Mesenchymal stem cell of adipose (primary cell): ENCODE results near the genes KAT5 and CCDC85B.

- CAGE, long polyA plus RNA, result no peak
Measured at GRCh38 chr11:65711973-65713176, at the start of gene KAT5. TSS of gene KAT5 (plus strand) at chr11:65712252.

- CAGE, long polyA plus RNA, result no peak
Measured at GRCh38 chr11:65792292-65792876, 5.5 kb downstream of the OVOL1 start.

GRCh38 chr11:65850021-65850406 lies 8.0 kb downstream of the CFL1 start:
- CAGE, long polyA plus RNA, result no peak

DNA sequence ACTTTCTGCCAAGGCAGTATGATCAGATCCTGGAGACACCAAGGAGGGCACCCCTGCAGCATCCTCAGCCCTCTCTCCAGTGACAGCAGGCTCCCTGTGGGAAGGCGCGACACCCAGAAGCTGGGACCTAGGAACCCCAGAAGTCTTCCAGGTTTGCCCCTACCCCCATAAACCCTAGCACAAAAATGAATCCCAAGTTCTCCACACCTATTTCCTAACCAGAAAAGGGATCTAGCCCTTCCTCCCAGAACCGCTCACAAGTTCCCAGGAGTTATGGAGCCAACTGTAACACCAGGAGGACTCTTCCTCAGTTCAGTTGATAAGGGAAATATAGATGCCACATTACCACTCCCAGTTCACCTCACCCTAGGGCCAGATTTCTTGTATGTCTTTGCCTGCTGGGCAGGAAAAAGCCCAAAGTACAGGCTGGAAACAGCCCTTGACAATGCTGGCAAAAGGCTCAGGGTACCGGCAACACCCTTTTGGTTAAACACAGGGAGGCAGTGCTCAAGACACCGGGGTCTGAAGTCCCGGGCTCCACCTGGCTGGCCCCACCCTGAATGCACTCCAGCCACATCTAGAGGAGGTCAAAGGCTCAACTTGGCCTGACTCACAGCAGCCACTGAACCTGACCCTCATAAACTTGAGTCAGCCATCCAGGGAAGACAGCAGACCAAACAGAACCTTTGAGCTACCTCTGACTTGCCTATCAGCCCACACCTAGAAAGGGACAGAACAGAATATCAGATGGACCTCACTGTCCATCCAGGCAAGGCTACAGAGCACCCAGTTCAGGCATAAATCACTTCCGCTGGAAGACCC lies 4.0 kb downstream of the CFL1 start:
- CAGE, long polyA plus RNA, result no peak

GRCh38 chr11:65860930-65861213 lies 639 bp downstream of the MUS81 start:
- CAGE, long polyA plus RNA, result no peak

GRCh38 chr11:65890379-65890766 lies at the start of gene CCDC85B:
TSS of gene CCDC85B (plus strand) at chr11:65890673.
- CAGE, long polyA plus RNA, result no peak

DNA sequence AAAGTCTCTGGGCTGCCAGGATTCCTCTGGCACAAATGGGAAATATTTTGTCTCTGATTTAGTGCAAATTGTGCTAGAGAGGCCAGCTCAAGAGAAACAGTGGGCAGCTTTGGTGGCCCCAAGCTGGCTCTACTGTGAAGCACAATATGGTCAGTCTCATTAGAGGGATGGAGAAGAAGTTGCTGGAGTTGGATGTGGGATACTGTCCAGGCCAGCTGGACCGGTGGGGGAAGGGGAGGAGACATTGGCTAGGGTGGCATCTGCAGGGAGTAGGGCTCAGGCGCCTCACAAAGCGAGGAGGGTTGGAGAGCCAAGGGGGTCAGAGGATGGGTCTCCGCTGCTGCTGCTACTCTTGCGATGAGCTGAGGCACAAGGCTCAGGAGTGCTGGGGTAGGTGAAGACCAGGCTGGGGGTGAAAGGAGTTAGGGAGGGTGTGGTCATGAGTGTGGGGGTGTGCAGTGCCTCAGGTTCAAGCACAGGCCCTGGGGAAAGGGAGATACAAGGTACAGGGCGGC lies 2.2 kb downstream of the CCDC85B start:
- CAGE, long polyA plus RNA, result no peak

DNA sequence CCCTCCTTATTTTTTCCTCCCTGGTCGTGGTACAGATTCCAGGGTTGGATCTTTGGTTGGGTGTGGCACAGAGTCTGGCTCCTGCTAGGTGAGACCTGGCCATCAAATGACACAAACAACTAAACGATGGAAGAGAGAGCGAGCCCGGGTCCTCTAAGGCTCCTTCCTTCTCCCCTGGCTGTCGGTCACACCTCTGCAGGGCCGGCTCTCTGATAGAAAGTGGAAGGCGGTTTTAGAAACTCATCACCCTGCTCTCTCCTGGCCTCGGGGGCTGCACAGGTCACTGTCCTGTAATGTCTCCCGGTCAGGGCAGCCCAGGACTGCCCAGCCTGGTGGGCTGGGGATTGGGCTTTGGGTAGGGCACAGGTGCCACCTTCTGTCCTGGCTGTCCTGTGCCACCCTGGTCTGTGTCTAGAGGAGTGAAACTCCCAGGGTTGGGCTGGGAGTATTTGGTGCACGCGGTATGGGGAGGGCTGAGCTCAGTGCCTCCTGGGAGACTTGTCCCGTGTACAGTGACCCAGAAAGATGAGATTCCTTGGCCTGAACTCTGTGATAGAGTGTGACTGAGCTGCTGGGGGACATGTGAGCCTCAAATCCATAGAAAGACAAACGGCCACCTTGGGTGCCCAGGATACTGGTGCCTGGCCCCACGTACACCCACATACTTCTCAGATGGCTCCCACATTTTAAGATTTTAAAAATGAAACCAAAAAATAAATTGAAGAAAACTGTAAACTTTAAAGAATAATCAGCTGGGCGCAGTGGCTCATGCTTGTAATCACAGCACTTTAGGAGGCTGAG lies 17.7 kb downstream of the SART1 start:
- CAGE, long polyA plus RNA, result no peak

GRCh38 chr11:65997273-65998185 lies 4.4 kb downstream of the EIF1AD start:
- CAGE, long polyA plus RNA, result no peak

DNA sequence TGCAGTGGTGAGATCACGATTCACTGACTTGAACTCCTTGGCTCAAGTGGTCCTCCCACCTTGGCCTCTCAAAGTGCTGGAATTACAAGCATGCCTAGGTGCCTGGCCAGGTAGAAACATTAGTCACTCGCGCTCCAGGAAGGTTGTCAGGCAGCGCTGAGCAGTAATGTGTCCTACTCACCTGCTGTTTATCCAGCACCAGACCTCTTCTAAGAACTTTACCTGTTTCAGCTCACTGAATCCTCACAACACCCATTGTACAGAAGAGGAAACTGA lies 504 bp upstream of the CST6 start:
- CAGE, long polyA plus RNA, result no peak

- CAGE, long polyA plus RNA, result no peak
Measured at GRCh38 chr11:66054998-66055850, 3.1 kb downstream of the SF3B2 start.

DNA sequence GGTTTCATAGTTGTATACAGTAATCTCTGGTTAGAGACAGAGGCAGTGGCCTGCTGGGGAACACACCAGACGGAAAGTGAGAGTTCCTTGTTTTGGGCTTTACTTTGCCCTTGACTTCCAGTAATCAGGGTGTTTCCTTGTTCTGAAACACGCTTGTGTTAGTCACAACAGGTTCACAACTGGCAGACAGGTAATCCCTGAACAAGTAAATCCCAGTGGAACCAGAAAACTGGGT lies 56.0 kb downstream of the PACS1 start:
- CAGE, long polyA plus RNA, result no peak

GRCh38 chr11:66137336-66137733 lies 67.3 kb downstream of the PACS1 start:
- CAGE, long polyA plus RNA, result no peak

DNA sequence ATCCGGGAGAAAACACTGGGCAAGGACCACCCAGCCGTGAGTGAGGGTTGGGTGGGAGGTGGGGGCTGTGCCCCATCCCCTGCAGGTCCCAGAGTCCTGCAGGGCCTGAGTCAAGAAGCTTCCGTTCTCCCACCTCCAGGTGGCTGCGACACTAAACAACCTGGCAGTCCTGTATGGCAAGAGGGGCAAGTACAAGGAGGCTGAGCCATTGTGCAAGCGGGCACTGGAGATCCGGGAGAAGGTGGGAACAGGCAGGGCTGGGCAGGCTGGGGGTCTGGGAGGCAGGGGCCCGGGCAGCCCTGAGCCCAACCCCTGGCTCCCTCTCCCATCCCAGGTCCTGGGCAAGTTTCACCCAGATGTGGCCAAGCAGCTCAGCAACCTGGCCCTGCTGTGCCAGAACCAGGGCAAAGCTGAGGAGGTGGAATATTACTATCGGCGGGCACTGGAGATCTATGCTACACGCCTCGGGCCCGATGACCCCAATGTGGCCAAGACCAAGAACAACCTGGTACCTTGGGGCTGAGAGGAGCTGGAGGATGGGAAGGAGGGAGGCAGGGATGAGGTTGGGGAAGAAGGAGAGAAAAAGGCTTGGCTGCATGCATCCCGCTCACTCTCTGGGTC lies 4.6 kb upstream of the RAB1B start:
- CAGE, long polyA plus RNA, result no peak

DNA sequence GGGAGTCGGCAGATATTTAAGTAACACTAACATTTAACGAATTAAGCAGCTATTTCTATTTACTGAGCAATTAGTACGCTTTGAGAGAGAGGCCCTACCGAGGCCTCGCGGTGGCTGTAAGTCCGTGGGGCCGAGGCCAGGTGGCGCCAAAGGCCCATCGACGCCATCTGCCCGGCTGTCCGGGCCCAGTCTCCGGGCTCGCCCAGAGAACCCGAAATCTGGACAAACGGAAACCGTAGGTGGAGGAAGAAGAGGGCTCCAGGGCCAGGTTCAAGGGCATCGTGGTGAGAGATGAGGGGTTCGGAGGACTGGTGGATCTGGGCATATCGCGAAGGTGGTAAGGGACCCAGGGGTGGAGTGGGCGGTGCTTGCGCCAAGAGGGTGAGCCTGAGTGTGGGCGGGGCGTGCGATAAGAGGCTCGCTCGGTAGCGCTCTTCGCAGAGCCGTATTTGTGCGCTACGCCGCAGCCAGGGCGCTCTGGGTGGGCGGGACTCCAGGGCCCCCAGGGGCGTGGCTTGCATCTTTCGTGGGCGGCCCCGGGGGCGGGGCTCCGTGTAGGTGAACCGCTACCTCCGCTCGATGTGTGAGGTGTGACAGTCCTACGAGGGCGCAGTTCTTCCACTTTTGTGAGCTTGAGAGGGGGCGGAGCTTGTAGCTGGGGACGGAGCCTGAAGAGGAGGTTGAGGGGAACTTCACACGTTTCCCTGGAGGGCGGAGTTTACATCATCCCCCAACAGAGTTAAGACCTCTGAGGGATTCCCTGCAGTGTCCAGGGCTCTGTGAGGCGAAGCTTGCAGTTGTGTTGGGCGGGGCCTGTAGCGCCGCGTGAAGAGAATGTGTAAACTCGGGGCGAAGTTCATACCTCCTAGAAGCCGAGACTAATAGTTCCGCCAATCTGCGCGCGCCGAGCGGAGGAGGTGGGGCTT lies 4.8 kb downstream of the CD248 start:
- CAGE, long polyA plus RNA, result no peak

GRCh38 chr11:66362463-66363635 lies 8.7 kb downstream of the SLC29A2 start:
- CAGE, long polyA plus RNA, result no peak

DNA sequence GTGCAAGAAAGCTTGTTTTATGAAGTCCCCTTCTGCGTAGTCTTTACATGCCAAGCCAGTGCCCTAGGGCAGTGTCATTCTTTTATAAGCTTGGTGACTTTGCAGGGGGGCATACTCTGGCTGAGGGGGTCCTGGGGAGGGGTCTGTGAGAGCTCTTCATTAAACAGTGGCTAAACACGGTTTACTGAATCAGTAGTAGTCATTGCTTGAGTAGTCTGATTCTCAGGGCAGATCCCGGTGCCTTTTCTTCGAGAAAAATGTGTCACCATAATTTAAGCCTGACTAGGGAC lies 1.3 kb downstream of the RBM14 start:
- CAGE, long polyA plus RNA, result no peak

GRCh38 chr11:66701640-66702098 lies 24.0 kb upstream of the RBM4B start:
- CAGE, long polyA plus RNA, result no peak

- CAGE, long polyA plus RNA, result no peak
Measured at GRCh38 chr11:66707084-66707861, 21.7 kb downstream of the SPTBN2 start.

DNA sequence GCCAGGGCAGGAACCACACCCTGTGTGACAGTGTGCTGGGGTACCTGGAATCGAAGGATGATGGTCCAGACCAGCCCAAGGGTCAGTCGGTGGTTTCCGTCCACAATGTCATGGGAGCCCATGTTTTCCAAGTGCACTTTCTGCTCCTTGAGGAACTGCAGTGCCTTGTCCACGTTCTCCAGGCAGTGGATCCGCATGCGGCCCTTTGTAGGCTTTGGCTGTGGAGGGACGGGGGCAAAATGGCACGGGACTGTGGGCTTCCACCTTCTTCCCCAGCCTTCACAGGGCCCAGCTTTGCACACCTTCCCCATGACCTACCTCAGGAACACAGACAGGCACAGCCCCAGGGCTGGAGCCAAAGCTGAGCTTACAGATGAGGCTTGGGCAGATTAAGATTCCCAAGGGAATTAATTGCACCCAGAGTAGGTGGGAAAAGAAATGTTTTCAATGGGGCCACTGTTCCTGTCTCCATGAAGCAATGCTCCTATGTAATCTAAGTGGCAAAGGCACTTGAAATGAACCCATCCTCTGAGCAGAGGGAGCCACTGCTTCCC lies 13.8 kb downstream of the SPTBN2 start:
- CAGE, long polyA plus RNA, result no peak